Measurements from ENCODE around the gene KCTD1.

DNA sequence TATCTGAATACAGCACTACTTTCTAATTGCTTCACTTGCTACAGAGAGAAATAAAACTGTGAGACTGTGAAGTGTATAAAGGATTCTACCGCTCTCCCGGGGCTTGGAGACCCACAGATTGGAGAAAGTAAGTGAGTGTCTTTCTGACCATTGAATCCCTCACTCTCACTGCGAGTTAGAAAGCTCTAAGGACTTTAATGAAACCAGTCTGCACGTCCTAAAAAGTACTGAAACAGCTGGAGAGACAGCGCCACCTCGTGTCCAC is 266.1 kb downstream of the HRH4 start:
- PRO-cap, result no peak

GRCh38 chr18:25675366-25675975 is 323.5 kb upstream of the ZNF521 start:
- PRO-cap, result no peak

DNA sequence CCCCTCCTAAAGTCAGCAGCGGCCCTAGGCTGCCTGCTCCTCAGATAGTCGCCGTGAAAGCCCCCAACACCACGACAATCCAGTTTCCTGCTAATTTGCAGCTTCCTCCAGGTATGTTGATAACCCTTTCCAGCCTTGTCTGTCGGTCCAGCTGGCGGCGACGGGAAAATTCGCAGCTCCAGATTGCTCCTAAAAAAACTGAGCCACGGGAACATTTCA is 830 bp downstream of the TAF4B start:
- PRO-cap, result no peak

- PRO-cap, result no peak
These were observed 107.9 kb downstream of the KCTD1 start for GRCh38 chr18:26440374-26440957.

DNA sequence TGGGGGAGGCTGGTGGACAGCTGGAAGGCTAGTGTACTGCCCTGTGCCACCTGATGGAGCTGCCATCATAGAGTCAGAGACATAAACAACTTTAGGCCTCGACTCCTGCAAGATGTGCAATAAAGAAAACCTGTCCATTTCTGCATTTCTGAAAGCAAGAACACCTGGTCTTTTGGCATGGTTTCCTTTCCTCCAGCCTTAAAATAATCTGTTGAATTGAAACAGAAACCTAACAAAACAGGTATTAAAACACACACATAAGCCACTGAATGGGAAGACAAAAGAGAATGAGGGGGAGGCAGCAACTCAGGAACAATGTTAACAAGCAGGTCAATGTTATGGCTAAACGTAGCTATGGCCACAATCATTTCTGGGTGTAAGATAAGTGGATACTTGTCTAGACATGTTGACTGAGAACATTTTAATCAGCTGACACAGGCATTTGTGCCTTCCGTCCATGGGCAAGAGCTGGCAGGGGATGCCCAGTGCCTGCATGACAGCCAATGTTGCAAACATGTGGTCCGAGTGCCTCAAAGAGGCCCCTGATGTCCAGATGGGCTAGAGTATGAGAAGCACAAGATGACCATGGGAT is 87.7 kb downstream of the KCTD1 start:
- PRO-cap, result no peak

DNA sequence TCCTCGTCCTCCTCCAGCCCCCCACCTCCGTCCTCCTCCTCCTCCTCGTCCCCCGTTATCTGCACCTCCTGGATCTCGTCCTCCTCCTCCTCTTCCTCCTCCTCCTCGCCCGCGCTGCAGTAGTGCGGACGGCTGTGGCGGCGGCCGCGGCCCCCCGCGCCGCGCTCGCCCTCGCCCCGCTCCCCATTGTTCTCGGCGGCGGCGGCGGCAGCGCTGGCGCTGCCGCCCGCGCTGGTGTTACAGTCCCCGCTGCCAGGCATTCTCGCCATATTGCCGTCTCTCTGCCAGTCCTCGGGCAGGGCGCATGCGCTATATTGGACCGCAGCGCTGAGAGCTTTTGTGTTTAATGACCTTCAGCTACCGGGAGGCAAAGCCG is at the start of gene KCTD1:
Gene KCTD1, minus strand, starts transcription at position 286 of the 376 bp plus-strand sequence.
- PRO-cap, result bidirectional peak, plus-strand start outside the sequence, minus-strand start at position 283 of the sequence

GRCh38 chr18:27143762-27144190 is 41.3 kb downstream of the CHST9 start:
- PRO-cap, result no peak

DNA sequence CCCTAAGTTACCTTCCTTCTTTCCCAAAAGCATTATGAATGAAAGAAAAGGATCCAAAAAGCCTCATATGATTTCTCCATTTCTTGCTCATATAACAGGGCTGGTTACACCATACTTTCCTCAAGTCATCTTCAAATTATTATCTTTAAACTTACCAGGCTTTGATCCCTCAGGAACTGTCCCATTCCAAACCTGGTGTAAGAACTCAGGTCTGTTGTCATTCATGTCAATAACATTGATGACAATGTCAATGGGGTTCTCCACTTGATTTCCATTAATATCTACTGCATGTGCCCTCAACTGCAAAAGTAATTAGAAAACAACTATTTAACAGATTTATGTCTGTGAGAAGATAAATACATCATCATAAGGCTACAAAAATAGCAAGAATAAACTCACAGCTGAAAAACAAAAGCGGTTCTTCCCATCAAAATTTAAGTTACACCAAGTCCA is 171.2 kb downstream of the CDH2 start:
- PRO-cap, result no peak

- PRO-cap, result no peak
These were observed 137.9 kb downstream of the CDH2 start for GRCh38 chr18:28039043-28039504.

GRCh38 chr18:28086866-28087105 is 90.1 kb downstream of the CDH2 start:
- PRO-cap, result no peak

DNA sequence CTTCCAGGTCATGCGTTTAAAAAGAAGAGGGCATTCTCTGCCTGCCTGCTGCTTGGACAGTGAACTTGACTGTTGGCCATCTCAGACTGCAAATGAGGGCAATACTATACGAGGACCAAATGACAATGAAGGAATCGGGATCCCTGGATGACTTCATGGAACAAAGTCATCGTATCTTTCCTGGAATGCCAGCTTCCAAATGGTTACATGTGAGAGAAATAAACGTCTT is 57.2 kb downstream of the CDH2 start:
- PRO-cap, result no peak

DNA sequence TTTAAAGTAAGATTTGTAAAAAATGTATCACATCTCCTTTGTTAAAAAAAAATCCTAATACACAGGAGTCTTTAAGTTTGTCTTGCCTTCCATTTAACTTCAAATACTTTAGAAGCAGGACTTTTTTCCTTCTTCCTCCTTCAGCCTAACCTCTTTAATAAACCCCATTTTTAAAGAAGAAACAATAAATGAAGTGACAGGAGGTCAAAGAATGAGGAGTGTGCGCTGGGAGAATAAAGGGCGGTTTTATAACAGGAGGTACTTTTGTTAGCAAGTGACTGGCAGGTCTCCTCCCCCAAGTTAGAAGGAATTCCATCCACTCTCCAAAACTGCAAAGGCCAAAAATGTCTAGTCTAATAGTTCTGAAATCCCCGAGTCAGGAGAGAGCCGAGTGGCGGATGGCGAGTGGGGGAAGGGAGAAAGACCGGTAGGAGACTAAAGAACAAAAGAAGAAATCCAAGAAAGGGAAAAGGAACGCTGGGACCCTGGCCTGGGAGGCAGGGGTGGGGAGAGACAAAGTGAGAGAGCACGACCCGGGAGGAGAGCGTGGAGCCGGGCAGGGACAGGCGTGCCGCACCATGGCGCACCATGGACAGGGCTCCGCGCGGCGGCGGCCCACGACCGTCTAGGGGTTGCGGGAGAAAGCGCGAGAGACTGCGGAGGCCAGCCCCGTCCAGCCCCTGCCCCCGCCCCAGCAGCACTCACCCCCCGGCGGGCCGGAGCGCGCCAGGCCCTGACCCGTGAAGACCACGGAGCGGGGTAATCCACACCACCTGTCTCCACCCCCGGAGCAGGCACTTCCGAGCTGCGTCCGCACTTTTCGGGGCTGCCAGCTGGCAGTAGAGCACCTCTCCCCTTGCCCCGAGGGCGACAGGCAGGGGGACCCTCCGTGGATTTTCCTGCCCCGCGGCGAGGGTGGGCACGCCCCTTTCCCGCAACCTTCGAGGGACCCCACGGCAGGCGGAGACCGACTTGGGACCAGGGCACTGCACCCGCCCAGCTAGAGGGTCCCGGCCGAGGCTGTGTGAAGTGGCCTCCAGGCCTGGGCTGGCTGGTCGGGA is 1.7 kb downstream of the CDH2 start:
- PRO-cap, result no peak

- PRO-cap, result bidirectional peak, plus-strand start at chr18:28178094, minus-strand start at chr18:28177968
These were observed 740 bp upstream of the CDH2 start for GRCh38 chr18:28177497-28178242.

GRCh38 chr18:28178243-28178675 is 1.3 kb upstream of the CDH2 start:
- PRO-cap, result no peak

- PRO-cap, result unidirectional peak, minus-strand start at chr18:28716030
These were observed 538.8 kb upstream of the CDH2 start for GRCh38 chr18:28715789-28716113.

DNA sequence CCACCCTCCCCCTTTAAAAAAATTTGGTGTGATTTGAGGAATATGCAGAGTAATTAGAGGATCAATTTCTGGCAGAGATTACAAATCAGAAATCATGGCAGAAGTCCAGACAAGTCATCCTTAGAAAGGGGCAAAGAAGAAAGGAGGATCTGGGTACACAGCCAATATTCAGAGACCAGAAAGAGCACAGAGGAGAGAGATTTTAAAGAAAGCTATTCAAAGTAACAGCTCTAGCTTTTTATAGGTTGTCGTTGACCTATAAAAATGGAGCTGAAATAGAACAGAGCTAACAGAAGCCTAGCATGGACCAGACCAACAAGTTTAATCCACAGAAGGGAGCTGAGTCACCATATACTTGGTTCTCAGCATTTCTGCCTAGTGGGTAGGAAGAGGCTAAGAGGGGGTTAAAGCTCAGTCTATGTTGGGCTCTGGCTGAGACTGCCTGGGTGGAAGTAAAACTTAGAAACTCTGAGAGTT is 677.9 kb upstream of the CDH2 start:
- PRO-cap, result no peak

GRCh38 chr18:30992148-30992804 is 50.3 kb downstream of the DSC3 start:
- PRO-cap, result no peak

- PRO-cap, result no peak
These were observed 44.8 kb upstream of the DSC1 start for GRCh38 chr18:31207365-31207993.

- PRO-cap, result no peak
These were observed 63.1 kb upstream of the DSC1 start for GRCh38 chr18:31225645-31226282.

DNA sequence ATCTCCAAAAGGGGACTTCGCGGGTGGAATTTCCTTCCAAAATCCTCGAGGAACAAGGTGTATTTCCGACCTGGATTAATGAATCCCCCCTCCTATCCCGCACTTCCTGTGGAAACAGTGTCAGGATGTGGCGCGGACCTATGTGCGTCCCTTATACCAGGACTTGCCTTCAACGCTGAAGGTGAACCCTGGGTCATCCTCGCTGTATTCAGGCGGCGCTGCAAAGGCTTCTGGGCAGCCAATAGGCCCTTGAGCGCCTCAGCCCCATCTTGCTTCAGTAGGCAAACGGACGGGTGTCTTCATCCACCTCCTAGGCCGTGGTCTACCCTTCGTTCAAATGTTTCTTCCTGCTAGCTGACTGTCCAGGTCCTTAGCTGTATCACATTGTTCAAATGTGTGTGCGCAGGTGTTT is 1.4 kb upstream of the B4GALT6 start:
- PRO-cap, result no peak